ENCODE data around the genes VWA8 and FAM216B.

DNA sequence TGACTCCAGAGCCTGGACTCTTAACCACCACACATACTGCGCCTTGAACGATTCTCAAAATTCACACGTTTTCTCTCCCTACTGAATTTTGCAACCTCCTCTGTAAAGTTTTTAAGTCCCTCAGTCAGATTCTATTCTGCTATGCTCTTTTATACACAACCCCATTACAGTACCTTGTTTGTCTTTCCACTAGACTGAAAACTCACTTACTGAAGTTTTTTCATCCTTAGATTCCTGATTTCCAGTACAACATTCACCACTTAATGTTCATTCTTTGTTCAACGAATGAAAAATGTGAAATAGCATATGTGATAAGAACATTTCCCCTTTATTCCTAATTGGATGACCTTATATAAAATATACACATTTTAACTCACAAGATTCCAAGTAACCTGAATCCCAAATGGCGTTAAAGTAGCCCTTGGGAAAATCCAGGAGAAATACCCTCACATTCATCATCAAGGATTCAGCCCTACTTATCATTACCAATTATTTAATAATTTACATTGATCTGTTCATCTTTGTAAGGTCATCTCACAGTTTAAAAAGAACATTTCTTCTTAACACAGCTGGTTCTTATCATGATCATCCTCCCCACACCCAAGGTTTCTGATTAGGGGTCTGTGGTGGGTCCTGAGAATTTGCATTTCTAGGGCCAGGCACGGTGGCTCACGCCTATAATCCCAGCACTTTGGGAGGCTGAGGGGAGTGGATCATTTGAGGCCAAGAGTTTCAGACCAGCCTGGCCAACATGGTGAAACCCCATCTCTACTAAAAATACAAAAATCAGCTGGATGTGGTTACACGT, 101.7 kb downstream of the ELF1 start:
- PRO-cap = no peak

DNA sequence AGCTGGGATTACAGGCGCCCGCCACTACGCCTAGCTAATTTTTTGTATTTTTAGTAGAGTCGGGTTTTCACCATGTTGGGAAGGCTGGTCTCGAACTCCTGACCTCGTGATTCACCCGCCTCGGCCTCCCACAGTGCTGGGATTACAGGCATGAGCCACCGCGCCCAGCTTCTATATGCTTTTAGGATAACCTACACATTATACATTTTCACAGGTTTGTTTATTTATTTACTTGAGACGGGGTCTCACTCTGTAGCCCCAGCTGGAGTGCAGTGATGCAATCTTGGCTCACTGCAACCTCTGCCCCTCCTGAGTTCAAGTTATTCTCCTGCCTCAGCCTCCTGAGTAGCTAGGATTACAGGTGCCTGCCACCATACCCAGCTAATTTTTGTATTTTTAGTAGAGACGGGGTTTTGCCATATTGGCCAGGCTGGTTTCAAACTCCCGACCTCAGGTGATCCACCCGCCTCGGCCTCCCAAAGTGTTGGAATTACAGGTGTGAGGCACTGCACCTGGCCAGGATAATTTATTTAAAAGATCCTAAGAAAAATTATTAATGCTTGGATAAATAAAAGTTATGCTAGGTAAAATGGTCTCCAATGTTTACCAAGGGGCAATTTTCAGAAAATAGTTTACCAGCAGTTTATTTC, 81.4 kb downstream of the ELF1 start:
- PRO-cap = no peak

DNA sequence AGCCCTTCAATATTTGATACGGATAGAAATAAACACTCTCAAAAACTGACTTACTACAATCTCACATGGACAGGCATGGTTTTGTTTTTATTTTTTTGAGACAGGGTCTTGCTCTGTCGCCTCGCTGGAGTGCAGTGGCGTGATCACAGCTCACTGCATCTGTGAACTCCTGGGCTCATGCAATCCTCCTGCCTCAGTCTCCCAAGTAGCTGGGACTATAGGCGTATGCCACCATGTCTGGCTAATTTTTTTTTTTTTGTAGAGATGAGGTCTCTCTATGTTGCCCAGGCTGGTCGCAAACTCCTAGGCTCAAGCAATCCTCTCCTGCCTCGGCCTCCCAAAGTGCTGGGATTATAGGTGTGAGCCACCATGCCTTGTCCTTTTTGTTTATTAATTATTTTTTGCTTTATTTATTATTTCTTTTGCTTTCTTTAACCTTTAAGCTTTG, 51.6 kb downstream of the ELF1 start:
- PRO-cap = no peak

- PRO-cap = no peak
These were observed 35.0 kb downstream of the ELF1 start for GRCh38 chr13:40984076-40984613.

DNA sequence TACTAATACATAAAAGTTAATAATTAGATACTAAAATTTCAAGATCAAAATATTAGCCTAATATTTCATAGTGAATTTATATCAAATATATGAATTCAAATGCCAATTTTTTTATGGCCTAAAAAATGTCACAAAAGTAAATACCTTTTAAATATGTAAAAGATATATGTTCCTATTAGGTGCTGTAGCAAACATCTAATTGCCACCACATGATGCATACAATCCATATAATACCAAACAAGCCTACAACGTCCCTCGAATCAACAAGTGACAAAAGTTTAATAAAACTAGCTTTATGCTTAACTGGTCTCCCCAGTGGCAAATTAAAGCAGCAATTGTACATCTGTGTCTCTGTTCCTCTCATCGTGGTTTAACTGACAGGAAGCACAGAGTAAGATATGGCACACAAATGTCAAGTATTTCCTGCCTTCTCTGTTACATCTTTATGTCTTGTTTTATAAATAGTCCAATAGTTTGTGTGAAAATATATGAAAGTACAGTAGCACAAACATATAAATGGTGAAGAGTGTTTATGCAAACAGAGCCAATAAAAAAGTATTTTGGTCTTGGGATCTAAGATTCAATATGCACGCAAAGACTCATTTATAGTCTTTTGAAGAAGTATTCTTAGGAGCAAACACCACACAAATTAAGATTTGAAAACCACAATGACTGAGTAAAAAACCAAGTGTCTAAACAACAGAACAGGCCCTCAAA, 14.3 kb downstream of the ELF1 start:
- PRO-cap = no peak

DNA sequence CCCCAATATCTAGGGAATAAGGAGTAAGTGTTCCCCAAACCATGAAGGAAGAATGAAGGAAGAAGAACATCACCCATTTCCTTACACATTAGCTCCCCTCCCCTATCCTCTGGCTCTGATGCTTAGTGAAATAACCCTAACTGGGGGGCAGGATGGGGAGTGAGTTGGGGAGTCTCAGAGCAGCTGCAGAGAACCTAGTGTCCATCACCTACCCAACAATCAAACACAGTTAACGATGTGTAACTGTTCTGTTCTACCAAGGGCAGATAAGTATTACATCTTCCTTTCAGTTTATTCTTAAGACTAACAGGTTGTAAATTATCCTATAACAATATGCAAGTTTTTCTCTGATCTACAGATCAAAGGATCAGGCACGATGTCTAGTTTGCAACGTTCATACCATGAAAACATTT, 12.8 kb downstream of the ELF1 start:
- PRO-cap = no peak

GRCh38 chr13:41055002-41055637, 6.2 kb upstream of the WBP4 start:
- PRO-cap = no peak

- PRO-cap = no peak
These were observed 1.1 kb downstream of the NAA16 start for GRCh38 chr13:41312192-41312602.

DNA sequence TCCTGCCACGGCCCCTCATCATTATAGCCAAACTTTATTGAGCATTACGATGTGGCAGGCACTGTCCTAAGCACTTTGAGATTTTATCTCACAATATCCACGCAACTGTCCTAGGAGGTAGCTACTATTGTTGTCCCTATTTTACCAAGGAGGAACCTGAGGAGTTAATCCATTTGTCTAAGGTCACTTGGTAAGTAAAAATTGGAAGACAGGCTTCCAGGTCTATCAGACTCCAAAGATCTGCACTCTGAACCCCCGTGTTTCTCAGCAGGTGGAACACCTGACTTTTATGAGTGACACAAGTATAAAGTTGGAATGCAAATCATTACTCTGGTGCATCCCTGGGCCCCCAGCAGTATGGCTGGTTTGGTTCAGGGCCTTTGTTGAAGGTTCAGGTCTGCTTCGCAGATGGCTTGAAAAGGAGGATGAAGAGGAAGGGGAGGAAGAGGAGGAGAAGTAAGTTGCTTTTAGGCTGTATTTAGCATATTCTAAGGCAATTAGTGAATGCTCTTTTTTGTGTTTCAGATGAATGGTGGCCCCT, 46.0 kb downstream of the RGCC start:
- PRO-cap = no peak

DNA sequence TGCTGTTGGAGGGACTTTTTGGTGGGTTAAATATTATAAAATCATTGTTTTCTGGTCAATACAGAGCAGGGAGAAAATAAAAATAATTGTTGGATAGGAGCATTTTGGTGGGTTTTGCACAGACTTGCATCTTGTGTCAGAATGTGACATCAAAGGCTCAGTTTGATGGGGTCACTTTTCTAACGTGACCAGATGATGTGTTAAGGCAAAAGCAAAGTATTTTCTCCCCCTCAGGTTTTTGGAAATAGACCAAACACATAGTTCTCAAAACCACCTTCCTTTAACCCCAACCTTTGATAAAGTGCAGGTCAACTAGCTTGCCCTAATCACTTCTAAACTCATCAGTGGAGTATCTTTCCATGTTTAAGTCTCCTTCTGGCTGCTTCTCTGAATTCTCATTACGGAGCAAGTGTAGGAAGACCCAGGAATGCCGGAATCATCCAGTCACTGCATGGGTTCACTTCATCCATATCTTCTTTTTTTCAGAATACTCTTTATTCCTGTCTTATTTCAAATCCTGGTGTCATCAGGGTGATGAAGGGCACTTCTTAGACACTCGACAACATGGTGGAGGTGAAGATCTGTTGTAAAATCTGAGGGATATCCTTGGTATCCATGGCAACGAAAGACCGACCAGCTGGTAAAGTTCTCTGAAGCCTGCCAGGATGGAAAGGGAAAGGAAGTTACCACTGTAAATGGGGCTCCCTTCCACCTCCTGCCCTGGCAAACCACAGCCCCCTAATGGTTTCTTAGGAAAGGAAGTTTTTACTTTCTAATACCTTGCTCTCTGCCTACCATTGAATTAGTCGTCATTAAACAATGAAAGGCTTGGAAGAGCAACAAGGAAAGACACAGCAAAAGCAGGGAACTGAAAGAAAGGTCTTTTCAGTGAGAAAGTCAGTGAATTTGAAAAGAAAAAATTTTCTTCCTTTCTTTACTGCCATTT, 110.6 kb downstream of the RGCC start:
- PRO-cap = no peak

DNA sequence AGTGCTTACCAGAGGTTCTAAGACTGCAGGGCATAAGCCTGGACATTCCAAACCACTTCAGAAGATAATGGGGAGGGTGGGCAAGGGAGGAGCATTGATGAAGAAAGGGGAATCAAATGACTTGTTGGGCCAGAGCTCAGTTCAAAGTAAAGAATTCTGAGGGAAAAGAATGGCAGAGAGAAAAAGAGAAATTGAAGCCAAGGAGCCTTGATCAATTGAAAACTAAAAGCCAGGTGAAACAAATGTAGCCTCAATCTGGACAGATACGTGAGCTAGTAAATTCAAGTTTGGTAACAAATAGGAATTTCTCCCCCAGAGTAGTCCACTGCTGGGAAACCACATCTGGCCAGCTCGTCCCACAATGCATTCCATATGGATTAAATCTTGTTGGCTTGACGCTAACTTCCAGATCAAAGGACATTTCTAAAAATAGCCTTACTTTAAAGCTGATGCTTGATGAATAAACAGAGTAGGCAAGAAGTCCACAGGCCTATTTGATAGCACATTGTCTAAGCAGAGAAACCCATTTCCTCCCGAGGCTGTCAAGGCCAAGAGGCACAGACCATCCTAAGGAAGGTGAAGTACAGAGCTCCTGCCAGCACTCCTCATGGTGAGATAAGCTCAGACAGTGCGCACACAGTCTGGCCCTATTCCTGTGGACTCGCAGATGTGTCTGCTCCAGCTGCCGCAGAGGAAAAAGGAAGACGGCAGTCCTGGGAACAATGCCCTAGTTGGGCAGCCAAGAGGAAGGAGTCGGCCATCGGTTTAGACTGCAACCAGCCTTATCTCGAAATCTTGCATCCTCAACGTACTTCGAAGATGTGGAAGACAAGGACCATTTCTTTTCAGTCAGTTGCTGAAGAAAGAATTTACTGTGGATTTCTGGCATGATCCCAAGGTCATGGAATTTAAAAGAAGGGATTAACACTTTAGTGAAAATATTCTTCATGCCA, 156.6 kb downstream of the RGCC start:
- PRO-cap = no peak

GRCh38 chr13:41694752-41695380, 237.5 kb downstream of the RGCC start:
- PRO-cap = no peak

DNA sequence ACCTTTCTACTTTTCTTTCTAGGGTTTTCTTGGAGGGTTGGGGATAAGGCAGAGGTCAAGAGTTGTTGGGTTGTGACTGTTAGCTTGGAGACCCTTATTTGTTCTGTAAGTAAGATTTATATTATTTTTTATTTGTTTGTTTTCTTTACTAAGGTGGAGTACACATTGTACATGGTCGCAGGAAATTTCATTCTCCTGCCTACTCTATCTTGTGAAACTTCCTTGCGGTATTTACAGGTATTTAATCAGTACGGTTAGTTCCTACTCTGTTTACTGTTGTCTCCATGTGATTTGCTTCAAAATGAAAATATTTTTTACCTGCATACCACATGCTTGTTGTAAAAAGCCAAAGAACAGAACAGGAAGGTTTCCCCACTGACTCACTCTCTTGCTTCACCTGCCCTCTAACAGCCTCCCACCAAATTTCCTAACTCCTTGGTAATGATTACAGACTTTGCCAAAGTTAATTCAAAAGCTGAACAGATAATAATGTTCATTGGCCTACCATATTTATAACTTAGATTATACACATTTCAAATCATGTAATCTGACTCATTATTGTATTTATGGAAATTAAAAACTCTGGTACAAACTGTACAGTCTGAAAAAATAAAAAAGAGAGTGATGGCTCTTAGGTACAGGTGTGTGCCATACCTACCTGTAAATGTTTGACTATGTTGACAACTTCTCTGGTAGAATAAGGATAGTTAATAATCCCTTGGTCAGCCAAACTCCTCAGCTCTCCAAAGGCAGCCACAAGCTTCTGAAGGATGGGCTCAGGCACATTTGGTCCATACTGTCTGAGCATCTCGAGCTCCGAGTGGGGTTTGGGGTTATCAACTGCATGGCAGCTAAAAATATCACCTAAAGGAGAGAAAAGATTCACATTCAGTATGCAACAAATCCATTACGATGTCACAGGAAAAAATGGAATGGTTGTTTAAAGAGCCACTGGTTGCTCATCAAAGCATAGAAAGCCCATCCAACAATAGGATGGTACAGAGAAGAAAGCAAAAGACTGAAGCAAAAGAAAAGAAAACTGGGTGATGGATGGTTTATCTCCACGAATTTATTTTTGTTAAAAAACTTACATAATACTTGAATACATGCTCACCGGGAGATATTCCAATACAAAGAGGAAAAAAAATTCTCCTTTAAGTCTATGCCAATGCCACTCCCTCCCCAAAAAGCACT, 239.8 kb downstream of the VWA8 start:
- PRO-cap = no peak

- PRO-cap = no peak
These were observed 180.9 kb downstream of the VWA8 start for GRCh38 chr13:41779822-41780648.

- PRO-cap = no peak
These were observed 75.5 kb downstream of the VWA8 start for GRCh38 chr13:41885275-41886037.

- PRO-cap = bidirectional peak, plus-strand start at chr13:41961202, minus-strand start at chr13:41961110; bidirectional peak, plus-strand start at chr13:41961426, minus-strand start at chr13:41961394
These were observed at the start of gene VWA8 for GRCh38 chr13:41961038-41961761. TSS of gene VWA8 (minus strand) at chr13:41961109.

DNA sequence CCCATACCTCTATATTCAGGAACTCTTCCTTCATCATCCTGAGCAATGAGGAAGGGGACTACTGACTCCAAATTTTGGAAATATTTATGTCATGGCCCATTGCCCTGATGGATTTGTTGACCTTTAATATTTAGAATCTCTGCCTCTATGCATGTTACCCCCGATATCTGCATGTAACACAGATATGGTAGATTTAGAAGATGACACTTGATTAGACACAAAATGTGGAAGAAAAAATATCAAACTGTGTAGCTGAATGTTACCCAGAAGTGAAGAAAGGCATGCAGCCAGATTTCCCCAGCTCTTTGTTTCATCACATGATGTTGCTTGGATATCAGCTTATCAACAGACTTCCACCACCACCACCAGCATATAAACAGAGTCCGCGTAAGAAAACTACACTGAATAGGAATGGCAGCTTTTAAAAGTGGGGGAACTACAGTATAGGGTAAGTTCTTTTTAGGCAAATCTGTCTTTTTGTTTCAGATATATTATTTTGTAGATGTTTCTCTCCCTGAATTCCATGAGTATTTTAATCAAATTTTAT, at the start of gene FAM216B:
TSS of gene FAM216B (plus strand) at position 368 of the 547 bp plus-strand sequence.
- PRO-cap = no peak

- PRO-cap = no peak
These were observed 12.8 kb downstream of the DNAJC15 start for GRCh38 chr13:43036250-43036533.

DNA sequence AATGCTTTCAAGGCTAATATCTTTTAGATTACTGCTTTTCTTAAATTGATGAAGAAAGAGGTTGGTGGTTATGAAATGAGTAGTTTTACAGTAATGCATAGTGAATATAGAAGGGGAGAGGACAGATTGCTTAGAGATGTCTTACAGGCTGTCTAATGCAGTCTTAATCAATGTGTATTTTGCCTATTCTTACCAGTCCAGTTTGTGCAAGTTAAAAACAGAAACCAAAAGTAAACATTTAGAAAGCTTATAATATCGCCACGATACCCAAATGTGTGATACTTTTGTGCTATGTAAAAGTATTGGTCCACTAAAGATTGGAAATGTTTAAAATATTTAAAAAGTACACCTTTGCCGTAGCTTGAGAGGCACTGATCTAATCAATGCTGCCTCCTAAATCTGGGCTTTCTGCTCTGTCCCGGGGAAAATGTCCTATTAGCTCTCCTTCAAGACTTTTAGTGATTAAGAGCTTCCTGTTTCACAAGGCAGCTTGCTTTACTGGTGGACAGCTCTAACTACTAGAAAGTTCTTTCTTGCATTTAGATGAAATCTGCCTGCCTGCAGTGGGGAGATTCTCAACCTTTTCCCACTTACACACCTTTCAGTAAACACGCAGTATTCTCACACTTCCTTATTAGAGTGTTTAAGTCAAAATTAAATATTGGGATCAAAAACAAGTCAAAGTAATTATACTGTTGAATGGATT, 64.7 kb downstream of the DNAJC15 start:
- PRO-cap = no peak

GRCh38 chr13:43327525-43328065, 304.2 kb downstream of the DNAJC15 start:
- PRO-cap = no peak

Data from A673 (cell line).